NB4 (cell line): ENCODE results near the genes STN1 and SORCS3.

- RRBS: no CpG with 5 or more reads among the region's 6 CpGs
Observed at GRCh38 chr10:103649106-103649429, 155.6 kb downstream of the NEURL1 start.

DNA sequence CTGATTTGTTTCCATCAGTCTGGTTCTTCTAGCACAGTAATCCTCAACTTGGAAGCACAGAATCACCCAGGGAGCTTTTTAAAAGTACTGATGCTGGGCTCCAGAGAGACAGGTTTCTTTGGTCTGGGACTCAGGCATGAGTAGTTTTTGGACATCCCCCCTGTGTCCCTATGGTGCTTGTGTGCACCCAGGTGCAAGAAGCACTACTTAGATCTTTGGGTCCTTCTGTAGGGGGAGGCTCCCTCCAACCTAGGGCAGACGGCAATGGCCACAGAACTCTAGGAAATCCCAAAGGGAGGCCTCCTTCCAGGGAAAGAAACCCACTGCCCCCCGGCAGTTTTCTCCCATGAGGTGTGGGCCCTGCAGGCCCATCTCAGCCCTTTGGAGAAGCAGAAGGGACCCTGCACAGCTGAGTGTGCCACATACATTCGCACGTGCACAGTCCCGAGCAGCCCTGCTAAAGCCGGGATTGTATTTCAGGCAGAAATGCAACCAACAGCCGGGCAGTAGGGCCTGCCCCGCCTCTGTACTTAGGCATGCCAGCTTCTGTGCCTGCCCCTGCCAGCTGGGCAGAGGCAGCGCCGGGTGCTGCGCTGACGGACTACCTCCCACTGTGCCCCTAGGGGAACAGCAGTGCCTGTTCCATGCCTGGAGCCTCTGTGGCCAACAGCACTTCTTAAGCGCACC, 170.1 kb downstream of the NEURL1 start:
- RRBS: 95% methylated on average over 7 of the region's 13 CpGs

- RRBS: no CpG with 5 or more reads among the region's 7 CpGs
Observed at GRCh38 chr10:103665269-103666104, 172.0 kb downstream of the NEURL1 start.

DNA sequence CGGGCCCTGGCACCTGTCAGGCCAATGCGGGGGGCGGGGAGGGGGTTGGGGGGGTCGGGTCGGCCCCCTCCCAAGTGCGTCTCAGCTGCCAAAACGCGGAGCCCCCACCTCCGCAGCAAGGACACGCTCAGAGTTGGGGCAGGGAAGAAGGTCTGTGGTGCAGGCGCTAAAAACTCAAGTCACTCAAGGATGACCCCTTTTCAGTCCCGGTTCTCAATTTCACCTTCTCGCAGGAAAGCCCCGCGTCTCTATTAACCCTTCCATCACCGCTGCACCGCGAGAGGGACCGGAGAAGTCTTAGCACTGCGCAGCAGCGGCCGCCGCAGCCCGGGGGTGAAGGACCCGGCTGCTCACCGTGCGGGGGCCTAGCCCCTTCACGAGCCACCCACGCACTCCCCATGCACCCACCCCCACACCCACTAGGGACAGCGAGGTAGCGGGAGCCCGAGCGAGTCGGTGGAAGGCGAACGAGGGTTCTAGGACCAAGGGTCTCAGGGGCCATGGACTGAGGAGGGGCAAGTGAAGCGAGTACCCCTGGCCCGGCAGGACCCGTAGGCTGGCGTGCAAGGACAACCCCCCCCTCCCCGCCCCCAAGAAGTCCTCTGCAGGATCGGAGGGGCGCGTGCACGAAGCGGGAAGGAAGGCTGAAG, 162.9 kb downstream of the SH3PXD2A start:
- RRBS: 74% methylated on average over 12 of the region's 46 CpGs

DNA sequence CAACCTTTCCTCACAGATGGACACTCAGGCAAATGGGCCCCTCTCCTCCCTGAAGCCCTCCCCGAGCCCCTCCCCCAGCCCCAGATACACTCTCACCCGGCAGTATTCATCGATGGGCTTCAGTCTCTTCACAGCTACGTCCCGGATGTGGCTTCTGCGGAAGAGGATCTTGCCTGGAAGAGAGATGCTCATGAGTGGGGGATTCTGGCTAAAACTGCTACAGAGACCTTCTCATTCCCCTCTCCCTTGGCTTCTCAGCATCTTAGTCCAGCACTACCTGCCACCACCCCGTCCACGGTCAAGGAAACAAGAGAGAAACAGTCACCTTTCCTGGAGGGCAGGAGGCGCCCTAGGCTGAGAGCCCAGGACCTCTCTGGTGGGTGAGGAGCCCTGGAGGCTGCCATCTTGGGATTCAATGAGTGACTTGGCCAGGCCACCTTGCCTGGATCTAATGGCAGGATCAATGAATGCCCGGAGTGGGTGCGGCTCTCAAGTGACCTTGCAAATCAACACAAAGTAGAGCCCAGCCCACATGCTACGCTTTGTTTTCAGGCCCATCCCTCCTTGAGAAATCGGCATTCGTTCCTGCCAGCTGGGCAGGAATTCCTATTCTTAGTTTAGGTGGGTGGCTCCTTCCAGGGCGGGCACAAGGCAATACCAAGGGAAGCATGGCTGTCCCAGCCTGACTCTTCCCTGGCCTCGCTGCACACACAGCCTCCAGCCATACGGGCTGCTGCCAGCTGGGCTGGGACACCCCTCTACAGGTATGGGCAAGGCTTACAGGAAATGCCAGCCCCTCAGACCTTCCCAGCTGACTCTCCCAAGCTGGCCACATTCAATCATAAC, 119.5 kb downstream of the SH3PXD2A start:
- RRBS: 100% methylated on average over 3 of the region's 17 CpGs

DNA sequence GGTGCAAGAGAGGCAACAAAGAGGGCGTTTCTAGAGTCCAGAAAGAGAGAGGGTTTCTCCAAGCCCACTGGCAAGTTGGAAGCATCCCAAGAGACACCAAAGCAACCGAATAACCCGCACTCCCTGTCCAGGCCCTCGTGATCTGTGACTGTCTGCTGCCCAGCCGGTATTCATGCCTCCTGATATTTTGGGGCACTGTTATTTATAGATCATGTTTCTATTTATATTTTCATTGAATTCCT, 103.7 kb downstream of the SH3PXD2A start:
- RRBS: no CpG with 5 or more reads among the region's 5 CpGs

DNA sequence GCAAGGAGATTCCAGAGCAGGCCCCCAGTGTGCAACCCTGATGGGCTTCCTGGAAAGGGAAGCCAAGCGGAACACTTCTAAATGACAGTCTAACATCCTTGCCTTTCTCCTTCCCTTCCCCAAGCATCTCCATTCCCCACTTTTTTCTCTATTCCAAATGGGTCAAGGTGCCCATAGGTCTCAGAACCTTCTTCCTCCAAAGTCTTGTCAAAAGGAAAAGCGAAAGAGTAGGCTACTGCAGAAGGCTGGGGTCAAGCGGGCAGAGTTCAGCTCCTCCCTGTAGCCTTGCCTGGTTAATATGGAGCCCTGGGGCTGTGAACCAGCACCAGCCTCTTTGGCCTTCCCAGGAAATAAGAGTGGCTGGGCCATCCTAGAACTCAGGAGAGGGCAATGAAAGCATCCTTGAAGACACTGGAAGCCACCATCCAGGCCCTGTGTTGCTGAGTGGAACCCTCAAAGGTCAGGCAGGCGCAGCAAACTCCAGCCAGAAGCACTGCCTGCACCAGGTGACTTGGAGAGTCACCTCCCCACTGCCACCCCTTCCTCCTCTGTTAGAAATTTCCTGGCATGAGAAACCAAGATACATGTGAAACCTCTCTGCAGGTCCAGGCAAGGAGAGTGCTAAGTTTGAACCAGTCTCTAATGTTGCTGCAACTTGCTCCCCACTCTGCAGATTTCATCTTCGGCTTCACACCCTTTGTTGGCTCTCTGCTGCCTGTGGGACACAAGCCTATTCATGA, 75.0 kb downstream of the SH3PXD2A start:
- RRBS: no CpG with 5 or more reads among the region's 5 CpGs

GRCh38 chr10:103800439-103801640, 54.5 kb downstream of the SH3PXD2A start:
- RRBS: no CpG with 5 or more reads among the region's 12 CpGs

DNA sequence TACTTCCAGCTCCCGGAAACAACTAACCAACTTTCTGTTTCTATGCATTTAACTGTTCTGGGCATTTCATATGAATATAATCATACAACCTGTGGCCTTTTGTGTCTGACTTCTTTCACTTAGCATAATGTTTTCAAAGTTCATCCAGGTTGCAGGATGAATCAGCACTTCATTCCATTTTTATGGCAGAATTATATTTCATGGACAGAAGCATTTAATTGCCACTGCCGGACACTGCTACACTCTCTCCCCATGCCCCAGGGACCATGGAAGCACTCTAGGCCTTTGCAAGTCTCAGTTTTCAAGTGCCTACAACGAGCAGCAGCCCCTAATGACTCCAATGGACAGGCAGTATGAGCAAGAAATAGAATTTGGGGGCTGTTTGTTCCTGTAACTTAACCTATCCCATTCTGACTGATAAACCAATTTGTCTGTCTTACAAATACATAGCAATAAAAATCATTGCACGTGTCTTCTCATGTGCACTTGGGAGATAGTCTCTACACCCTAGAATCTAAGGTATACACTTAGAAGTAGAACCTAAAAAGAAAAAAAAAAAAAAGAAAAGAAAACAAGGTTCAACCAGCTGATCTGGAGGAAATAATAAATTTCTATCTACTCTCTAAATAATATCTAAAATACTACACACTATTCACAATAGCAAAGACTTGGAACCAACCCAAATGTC, 23.4 kb downstream of the SH3PXD2A start:
- RRBS: no CpG with 5 or more reads among the region's 4 CpGs

DNA sequence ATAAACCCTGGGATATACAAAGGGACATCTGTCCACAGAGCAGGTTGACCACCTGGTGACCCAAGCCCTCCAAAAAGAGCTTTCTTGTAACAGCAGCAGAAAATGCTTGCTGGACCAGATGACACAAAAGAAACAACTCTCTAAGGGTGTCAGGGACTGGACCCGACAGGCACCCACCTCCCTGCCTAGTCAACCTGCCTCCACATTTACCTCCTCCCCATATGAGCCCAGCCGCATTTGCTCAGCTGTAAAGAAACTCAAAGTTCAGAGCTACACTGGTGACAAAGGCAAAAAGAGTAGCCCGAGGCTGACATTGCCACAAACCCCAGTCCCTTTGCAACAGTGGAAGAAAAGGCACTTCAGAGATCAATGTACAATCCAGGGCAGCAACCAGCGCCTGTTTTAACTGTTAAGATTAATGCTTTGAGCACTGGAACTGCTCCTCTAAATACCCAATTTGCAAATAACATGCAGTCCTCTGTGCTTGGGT, 1.5 kb downstream of the SH3PXD2A start:
- RRBS: no CpG with 5 or more reads among the region's 4 CpGs

DNA sequence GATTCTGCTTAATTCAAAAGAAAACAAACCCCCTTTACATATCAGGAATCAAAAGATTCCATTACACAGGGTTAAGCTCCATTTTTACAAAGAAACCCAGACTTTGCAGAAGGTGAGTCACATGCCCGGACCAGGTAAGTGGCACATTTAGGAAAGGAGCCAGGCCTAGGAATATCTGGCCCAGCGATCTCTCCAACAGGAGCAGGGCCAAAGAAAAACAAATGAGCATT, 1.1 kb downstream of the STN1 start:
- RRBS: no CpG with 5 or more reads among the region's 2 CpGs

GRCh38 chr10:103917190-103918368, at the start of gene STN1:
STN1 (minus strand) TSS chr10:103918184.
- RRBS: 1% methylated on average over 13 of the region's 54 CpGs

DNA sequence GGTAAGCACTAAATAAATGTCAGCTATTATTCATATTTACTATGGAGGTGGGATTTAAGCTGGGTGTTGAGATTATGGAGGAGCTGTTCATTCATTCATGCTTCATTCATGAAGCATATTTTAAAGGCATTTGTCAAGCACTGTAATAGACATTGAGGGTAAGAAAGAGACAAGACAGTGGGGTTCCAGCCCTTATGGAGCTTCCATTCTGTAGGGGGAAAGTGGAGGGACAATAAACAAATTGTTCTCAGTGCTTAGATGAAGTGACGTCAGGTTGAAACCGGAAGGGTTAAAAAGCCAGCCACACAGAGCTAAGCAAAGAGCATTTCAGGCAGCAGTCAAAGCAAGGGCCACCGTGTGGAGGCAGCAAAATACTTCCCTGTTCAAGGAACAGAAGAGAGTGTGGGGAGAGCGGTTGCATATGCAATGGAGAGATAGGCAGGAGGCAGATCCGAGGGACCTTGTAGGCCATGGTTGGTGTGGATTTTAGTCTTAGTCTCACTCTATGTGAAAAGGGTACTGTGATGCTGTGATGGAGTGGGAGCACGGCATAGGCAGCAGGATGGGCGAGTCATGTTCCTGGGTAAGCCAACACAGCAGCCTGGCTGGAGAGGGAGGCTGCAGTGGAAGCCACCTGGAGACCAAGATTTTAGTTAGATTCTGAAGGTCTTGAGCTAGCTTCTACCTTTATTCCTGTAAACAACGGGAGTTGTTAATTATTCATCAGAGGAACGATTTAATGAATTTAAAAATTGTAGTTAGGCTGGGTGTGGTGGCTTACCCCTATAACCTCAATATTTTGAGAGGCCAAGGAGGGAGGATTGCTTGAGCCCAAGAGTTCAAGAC, 3.8 kb upstream of the STN1 start:
- RRBS: no CpG with 5 or more reads among the region's 9 CpGs

DNA sequence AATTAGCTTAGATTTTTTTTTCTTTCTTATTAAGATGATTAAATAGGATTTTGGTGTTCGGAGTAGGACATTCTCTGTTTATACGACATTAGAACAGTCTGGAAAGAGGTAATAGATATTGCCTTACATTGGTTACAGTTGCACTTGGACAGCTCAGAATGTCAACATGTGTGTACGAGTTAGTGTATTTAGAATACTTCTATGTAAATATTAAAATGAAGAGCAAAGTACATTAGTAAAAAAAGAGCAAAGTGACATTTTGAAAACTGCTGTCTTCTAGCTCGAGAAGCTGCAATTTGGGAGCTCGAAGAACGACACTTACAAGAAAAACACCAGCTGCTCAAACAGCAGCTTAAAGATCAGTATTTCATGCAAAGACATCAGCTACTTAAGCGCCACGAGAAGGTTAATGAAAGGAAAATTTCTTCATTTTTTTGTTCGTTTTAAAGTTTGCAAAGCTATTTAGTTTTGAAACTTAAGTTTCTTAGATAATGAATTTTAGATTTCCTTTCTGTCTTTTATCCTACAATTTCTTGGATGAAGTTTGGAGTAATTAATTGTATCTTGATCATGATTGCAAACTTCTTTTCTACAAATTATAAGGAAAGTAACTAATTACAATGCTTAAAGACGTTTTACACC, 51.7 kb downstream of the SLK start:
- RRBS: no CpG with 5 or more reads among the region's 10 CpGs

DNA sequence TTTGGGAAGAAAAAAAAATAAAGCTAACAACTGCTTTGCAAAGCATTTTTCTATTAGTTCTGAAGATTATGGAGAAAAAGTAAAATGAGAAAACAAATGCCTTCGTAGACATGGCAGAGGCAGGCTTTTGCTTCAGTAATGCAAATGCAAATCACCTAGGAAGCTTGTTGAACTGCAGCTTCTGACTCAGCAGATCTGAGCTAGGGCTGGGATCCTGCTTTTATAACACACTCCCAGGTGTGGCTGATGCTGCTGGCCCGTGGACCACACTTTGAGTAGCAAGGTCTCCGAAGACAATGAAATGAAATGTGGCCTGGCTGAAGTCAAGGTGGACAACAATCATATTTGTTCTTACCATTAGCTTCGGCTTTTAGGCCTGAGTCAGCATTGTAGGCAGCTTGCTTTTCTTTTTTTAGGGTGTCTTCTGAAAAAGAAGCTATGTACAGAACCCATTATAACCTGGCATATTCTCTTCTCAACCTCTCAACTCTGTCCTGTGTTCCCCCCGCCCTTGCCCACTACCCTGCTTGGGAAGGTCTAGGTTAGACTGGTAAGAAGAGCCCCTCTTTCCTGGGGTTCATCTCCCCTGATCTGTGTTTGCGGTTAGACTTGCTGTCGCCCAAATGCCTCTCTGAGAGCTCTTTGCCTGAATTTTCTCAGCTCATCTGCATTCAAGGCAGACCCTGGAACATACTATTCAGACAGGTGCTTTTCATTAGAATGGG, 26.2 kb downstream of the COL17A1 start:
- RRBS: no CpG with 5 or more reads among the region's 7 CpGs

DNA sequence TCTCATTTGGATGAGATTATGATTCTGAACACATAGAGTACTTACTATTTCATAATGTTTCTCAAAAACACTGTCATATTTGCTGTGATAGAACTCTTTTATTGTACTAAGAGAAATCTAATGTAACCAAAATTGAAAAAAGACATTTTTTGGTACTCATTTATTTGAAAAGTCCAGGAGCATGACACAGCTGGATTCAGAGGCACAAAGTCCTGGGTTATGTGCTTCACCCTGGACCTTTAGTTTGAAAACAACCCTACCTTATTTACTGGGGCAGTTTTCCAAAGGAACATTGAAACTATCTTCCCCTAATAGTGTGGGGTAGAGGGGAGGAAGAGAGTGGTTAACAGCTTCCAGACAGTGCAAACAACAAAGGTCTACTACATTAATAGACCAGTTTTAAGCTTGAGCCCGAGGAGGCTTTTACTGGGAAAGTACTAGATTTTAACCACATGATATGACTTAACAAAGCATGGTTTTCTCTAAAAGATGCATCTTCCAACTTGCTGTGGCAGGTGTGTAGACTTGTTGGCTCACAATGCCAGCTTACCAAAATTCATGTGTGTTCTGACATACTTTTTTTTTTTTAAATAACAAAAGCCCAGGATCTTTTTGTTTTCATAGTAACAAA, 1.6 kb downstream of the GSTO1 start:
- RRBS: no CpG with 5 or more reads among the region's 1 CpG

- RRBS: no CpG with 5 or more reads among the region's 6 CpGs
Observed at GRCh38 chr10:104308705-104309376, 29.4 kb downstream of the ITPRIP start.

DNA sequence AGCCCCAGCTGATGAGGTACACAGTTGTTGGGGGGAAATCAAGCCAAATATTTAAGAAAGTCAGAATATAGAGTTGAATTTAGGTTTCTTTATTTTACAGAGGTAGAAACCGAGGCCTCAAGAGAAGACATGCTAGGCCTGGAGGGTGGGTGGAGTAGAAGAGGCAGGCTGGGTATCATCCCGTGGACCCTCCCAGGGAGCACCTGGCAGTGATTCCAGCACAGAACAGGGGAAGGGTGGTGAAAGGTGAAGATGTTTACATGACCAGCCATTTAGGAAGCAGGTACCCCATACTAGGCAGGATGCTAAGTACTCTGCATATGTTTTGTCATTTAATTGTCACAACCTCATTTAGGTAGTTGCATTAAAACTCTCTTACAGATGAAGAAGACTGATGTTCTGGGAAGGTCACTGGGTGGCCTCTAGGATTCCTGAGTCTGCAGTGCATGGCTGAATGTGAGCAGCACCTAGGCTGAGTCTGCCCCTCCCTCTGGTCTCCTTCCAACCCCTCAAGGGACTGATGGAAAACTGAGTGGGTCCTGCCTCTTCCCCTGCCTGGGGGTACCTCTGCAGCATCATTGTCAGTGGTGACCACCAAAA, 15.2 kb downstream of the ITPRIP start:
- RRBS: no CpG with 5 or more reads among the region's 2 CpGs

DNA sequence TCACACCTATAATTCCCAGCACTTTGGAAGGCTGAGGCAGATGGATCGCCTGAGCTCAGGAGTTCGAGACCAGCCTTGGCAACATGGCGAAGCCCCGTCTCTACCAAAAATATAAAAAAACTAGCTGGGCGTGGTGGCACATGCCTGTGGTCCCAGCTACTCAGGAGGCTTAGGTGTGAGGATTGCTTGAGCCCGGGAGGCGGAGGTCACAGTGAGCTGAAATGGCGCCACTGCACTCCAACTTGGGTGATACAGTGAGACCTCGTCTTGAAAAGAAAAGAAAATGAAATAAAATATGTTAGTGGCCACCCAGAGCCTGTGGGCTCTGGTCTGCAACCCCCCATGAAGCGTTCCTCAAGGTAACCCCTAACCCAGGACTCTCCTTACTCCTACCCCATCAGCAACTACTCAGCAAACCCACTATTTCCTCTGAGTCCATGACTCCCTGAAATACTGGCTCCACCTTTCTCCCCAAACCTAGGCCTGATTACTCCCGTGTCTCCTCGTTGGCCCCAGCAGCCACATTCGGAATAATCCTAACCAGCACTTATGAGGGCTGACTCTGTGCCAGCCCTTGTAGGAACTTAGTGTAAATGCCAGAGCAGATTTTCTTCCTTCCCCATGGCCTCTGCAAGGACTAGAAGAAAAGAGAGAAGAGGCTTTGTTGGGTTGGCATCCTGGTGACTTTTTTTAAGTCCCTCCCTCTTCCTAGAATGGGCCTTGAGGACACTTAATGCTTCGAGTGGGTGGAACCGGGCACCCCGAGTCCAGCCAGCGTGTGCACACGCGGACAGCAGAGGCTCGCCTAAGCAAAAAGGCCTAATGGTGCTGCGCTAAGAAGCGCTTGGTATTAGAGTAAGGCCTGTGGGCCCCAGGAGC, 13.1 kb downstream of the ITPRIP start:
- RRBS: no CpG with 5 or more reads among the region's 22 CpGs

- RRBS: 88% methylated on average over 32 of the region's 74 CpGs
Observed at GRCh38 chr10:104641030-104641588, at the start of gene SORCS3. SORCS3 (plus strand) TSS chr10:104641290.